Tibial nerve (tissue), 3 donors: ENCODE measurements around the genes PARP11 and KCNA6.

- PRO-cap, result no peak
- RAMPAGE, long total RNA, 3 experiments, result no peak in any of the 3 experiments
Measured at GRCh38 chr12:3241395-3242033, 164.3 kb downstream of the TSPAN9 start.

- PRO-cap, result no peak
- RAMPAGE, long total RNA, 3 experiments, result no peak in any of the 3 experiments
Measured at GRCh38 chr12:3743651-3744225, 9.2 kb downstream of the CRACR2A start.

GRCh38 chr12:3751941-3752641 is 818 bp downstream of the CRACR2A start:
- PRO-cap, result no peak
- RAMPAGE, long total RNA, 3 experiments, result no peak in any of the 3 experiments

GRCh38 chr12:3869871-3870383 is 3.3 kb downstream of the PARP11 start:
- PRO-cap, result no peak
- RAMPAGE, long total RNA, 3 experiments, result no peak in any of the 3 experiments

GRCh38 chr12:3873032-3873648 is at the start of gene PARP11:
PARP11 (minus strand) TSS chr12:3873399.
- PRO-cap, result bidirectional peak, plus-strand start at chr12:3873233, minus-strand start at chr12:3873115; bidirectional peak, plus-strand start at chr12:3873514, minus-strand start at chr12:3873375
- RAMPAGE, long total RNA, 3 experiments, result start-site peak on the minus strand in 3 of 3 experiments, at chr12:3873369-3873375 at its widest, 73 to 231 reads per replicate

DNA sequence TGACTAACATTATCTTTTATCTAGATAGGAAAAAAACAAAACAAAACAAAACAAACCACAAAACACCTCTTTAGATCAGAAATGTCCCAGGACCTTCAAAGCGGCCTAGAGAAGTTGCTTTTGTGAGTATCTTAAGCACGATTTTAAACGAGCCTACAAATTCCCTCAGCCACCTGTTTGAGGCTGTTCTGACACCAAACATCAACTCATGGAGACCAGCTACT is 77.7 kb upstream of the PARP11 start:
- PRO-cap, result no peak
- RAMPAGE, long total RNA, 3 experiments, result no peak in any of the 3 experiments

DNA sequence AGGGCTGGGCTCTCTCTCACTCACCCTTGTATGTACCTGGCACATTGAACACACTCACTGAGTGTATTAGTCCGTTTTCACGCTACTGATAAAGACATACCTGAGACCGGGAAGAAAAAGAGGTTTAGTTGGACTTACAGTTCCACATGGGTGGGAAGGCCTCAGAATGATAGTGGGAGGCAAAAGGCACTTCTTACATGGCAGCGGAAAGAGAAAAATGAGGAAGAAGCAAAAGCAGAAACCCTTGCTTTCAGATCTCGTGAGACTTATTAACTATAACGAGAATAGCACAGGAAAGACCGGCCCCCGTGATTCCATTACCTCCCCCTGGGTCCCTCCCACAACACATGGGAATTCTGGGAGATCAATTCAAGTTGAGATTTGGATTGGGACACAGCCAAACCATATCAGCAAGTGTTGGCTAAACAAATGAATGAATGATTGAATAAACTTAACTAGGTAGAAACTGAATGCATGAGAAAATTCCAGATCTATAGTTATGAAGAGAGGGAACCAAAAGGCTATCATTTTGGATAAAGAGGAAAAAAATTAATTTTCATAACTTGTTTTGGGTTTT is 85.3 kb upstream of the PARP11 start:
- PRO-cap, result no peak
- RAMPAGE, long total RNA, 3 experiments, result no peak in any of the 3 experiments

DNA sequence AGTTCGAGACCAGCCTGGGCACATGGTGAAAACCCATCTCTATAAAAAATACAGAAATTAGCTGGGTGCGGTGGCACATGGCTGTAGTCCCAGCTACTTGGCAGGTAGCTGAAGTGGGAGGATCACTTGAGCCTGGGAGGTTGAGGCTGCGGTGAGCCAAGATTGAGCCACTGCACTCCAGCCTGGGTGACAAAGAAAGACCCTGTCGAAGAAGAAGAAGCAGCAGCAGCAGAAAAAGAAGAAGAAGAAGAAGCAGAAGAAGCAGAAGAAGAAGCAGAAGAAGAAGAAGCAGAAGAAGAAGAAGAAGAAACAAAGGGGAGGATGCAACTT is 139.5 kb upstream of the PARP11 start:
- PRO-cap, result no peak
- RAMPAGE, long total RNA, 3 experiments, result no peak in any of the 3 experiments

DNA sequence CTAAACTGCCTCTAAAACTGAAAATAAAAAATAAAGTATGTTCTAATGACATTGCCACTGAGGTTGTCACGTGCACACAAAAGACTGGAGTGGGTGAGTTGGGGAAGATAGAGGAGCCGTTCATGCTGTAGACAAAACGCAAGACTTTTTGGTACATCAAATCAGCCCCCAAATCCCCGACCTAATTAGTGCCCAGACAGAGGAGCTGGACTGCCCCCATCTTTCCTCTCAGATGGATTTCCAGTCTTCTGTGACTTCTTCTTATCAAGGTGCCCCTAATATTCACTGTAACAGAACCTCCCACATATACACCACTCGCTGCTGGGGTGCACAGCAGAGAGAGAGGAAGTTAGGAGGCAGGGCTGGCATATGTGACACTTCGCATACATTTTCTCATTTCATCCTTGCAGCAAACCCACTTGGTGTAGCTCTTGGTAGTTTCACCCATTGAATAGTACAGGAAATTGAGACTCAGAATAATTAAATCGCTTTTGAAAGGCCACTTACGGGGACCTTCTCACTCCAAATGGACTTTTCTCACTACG is 56.6 kb upstream of the CCND2 start:
- PRO-cap, result no peak
- RAMPAGE, long total RNA, 3 experiments, result no peak in any of the 3 experiments

DNA sequence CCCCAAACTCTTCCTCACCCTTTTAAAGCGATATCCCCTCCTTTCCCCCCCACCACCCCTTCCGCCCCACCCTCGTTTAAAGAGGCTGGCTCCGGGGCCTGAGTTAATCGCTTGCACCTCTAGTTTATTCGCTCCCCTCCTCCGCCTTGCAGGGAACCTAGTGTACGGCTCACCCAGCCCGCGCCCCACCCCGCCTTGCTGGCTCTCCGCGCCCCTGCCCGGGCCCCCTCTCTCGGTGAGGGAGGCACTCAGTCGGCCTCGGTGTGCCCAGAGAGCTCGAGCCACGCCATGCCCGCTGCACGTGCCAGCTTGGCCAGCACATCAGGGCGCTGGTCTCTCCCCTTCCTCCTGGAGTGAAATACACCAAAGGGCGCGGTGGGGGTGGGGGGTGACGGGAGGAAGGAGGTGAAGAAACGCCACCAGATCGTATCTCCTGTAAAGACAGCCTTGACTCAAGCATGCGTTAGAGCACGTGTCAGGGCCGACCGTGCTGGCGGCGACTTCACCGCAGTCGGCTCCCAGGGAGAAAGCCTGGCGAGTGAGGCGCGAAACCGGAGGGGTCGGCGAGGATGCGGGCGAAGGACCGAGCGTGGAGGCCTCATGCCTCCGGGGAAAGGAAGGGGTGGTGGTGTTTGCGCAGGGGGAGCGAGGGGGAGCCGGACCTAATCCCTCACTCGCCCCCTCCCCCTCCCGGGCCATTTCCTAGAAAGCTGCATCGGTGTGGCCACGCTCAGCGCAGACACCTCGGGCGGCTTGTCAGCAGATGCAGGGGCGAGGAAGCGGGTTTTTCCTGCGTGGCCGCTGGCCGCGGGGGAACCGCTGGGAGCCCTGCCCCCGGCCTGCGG is 1.2 kb upstream of the CCND2 start:
- PRO-cap, result bidirectional peak, plus-strand start at position 79 of the sequence, minus-strand start outside the sequence
- RAMPAGE, long total RNA, 3 experiments, result no peak in any of the 3 experiments

DNA sequence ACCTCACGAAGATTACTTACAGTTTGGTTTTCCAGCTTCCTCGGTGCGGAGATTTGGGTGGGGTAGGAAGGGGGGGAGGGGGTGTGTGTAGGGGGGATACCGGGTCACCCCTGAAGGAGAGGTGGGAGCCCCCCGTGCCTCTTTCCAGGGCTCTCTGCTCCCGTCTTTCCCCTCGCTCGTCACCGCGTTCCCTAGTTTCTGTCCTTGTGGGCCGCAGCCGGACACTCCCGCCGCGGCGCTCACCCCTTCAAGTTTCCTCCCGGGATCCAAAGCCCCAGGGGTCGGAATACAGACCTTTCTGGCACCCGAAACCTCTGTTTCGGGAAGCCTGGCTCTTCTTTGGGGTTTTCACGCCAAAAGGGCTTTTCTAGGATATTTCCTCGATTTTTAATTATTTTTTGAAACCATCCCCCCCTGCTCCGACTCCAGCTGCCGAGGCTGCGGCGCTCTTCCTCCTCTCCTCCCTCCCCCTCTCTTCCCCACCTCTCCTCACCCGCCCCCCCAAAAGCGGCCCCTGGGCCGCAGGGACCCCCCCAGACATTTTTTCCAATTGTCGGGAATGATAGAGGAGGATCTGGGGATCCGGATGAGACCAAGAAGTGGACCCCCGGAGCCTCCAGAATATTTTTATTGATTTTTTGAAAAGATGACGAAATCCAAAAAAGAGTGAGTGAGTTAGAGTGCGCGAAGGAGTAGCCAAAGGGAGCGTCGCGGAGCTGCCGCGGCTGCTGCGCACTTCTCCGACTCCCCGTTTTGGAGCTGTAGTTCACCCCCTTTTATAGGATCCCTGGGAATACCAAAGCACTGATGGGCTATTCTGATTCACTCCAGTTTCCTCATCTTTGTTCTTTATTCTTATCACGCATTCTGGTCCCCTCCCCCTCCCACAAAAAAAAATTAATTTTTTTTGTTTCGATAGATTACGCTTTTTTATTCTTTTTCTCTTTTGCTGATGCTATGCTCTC is 1.7 kb downstream of the CCND2 start:
- PRO-cap, result bidirectional peak, plus-strand start at position 699 of the sequence, minus-strand start at position 477 of the sequence; unidirectional peak, minus-strand start at position 750 of the sequence
- RAMPAGE, long total RNA, 3 experiments, result start-site peak on the minus strand in 1 of 3 experiments, centred at position 457 of the sequence, 16 reads per replicate

GRCh38 chr12:4286787-4287591 is 13.4 kb downstream of the CCND2 start:
- PRO-cap, result no peak
- RAMPAGE, long total RNA, 3 experiments, result no peak in any of the 3 experiments

DNA sequence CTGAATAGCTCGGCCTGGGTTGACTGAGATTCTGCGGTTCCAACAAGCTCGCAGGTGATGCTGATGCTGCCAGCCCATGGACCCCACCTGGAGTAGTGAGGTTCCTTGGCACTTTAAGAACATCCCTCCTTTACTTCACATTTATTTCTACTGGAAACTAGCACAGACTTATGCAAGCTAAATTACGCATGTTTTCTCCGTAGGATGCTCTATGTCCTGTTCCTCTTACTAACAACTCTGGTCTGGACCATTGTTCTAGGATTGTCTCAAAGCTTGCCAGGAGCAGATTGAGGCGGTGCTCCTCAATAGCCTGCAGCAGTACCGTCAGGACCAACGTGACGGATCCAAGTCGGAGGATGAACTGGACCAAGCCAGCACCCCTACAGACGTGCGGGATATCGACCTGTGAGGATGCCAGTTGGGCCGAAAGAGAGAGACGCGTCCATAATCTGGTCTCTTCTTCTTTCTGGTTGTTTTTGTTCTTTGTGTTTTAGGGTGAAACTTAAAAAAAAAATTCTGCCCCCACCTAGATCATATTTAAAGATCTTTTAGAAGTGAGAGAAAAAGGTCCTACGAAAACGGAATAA is 21.3 kb upstream of the TIGAR start:
- PRO-cap, result no peak
- RAMPAGE, long total RNA, 3 experiments, result no peak in any of the 3 experiments

- PRO-cap, result no peak
- RAMPAGE, long total RNA, 3 experiments, result no peak in any of the 3 experiments
Measured at GRCh38 chr12:4434821-4435081, 10.9 kb downstream of the FGF6 start.

DNA sequence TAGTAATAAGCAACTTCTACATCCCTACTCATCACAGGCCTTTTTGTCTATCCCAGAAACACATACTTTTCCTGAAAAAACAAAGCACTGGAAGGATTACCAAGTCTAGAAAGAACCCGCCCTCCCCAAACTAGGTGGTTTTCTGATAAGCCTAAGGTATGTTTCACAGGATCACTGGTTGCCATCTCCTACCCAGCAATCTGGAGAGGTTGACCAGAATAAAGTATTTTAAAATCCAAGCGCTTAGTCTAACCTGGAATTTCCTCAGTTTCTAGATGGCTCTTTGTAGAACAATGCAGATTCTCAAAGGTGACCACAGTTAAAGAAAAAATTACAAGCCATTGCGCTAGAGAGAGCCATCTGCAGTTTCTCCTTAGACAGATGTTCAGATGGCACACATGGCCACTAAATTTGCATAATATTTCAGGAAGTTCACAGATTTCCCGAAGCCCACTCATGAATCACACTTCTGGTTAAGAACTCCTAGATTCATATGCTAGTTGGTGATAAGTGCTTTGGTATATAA is 893 bp downstream of the AKAP3 start:
- PRO-cap, result no peak
- RAMPAGE, long total RNA, 3 experiments, result no peak in any of the 3 experiments

DNA sequence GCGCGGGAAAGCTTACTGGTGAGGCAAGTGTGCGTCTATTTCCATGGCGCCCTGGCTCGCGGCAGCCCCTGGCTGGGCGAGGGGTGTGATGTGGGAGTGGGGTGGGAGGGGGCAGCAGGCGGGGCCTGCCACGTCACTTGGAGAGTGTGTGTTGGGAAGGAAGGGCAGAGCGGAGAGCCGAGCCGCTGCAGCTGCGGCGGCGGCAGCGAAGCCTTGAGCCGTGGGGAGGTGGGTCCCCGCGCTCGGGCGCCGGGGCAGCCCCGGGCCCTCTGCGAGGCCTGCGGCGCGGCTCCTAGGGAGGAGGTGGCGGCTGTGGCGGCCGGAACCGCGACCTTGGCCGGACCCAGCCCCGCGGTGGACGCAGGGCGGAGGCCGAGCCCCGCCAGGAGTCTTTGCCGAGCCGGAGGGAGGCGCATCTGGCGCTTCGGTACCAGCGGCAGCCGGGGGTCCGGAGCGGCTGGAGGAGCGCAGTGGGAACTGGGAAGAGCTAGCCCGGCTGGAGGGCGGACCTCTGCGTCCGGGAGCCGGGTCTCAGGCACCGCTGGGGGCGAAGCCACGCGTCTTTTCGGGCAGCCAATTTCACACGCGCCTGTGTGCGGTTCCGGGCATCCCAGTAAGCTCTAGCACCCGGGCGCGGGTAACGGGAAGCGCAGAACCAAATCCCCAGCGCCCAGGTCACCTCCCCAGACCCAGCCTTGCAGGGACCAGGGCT is at the start of gene KCNA6:
Gene KCNA6, plus strand, starts transcription at position 167 of the 712 bp plus-strand sequence.
- PRO-cap, result no peak
- RAMPAGE, long total RNA, 3 experiments, result no peak in any of the 3 experiments

DNA sequence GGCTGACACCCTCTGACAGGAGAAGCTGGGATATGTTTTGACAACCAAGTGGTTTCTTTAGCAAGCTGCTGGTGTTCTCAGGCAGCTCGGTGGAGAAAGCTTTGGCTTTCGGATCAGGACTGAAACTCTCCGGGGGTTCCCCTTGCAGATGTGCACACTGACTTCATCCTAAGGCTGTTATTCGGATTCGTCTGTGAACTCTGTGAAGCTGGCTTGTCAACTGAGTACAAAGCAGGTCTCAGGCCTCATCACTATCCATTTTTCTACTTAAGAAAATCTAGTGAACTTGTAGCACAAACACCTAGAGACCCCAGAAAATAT is 15.8 kb downstream of the KCNA5 start:
- PRO-cap, result no peak
- RAMPAGE, long total RNA, 3 experiments, result no peak in any of the 3 experiments

GRCh38 chr12:5114737-5115030 is 71.0 kb downstream of the KCNA5 start:
- PRO-cap, result bidirectional peak, plus-strand start at chr12:5114810, minus-strand start at chr12:5114595
- RAMPAGE, long total RNA, 3 experiments, result no peak in any of the 3 experiments

DNA sequence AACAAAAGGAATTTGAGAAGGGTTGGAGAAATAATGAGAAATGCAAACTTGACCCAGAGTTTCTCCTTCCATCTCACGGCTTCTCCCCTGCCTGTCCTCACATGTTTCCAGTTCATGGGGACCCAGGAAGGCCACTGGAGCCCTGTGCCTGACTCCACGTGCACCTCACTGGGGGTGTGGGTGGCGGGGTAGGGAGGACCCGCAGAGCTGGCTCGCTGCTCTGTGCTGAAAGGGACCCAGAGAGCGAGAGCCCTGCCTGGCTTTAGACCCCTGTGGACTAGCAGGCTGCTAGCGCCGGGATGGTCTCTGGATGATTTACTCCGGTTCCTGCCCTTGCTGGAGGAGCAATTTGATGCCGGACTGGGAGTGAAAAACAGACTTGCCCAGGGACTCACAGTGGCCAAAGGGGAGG is 49.0 kb downstream of the NTF3 start:
- PRO-cap, result no peak
- RAMPAGE, long total RNA, 3 experiments, result no peak in any of the 3 experiments

- PRO-cap, result no peak
- RAMPAGE, long total RNA, 3 experiments, result no peak in any of the 3 experiments
Measured at GRCh38 chr12:5991806-5992240, 46.8 kb upstream of the ANO2 start.